Jejunum (tissue), 1 donor: ENCODE measurements around a stretch of chr7.

DNA sequence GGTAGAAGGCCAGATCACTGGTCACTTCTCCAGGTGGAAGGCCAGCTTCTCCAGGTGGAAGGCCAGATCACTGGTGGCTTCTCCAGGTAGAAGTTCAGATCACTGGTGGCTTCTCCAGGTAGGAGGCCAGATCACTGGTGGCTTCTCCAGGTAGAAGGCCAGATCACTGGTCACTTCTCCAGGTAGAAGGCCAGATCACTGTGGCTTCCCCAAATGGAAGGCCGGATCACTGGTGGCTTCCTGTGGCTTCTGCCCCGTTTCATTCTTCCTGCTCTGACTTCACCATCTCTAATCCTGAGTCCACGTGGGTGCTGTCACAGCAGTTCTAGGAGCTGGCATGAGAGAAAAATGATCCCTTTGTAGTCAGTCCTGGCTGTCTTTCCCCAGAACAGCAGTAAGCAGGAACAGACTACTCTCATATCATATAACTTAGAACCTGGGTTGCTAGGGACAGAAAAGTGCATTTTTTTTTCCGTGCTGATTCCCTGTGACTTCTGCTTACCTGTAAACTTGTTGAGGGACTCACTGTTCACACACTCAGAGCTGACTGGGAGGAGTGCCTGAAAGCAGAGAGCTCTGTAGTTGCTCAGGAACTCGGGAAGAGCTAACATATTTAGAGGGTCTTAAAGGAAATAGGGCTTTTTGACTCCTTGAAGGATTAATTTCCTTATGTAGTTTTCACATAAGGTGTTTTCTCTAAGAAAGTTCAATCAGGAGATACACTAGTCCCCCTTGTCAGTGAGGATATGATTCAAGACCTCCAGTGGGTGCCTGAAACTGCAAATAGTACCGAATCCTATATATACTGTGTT is 91.0 kb downstream of the ACTR3B start:
- PRO-cap = no peak

GRCh38 chr7:152851792-152852404 is 92.3 kb downstream of the ACTR3B start:
- PRO-cap = no peak

DNA sequence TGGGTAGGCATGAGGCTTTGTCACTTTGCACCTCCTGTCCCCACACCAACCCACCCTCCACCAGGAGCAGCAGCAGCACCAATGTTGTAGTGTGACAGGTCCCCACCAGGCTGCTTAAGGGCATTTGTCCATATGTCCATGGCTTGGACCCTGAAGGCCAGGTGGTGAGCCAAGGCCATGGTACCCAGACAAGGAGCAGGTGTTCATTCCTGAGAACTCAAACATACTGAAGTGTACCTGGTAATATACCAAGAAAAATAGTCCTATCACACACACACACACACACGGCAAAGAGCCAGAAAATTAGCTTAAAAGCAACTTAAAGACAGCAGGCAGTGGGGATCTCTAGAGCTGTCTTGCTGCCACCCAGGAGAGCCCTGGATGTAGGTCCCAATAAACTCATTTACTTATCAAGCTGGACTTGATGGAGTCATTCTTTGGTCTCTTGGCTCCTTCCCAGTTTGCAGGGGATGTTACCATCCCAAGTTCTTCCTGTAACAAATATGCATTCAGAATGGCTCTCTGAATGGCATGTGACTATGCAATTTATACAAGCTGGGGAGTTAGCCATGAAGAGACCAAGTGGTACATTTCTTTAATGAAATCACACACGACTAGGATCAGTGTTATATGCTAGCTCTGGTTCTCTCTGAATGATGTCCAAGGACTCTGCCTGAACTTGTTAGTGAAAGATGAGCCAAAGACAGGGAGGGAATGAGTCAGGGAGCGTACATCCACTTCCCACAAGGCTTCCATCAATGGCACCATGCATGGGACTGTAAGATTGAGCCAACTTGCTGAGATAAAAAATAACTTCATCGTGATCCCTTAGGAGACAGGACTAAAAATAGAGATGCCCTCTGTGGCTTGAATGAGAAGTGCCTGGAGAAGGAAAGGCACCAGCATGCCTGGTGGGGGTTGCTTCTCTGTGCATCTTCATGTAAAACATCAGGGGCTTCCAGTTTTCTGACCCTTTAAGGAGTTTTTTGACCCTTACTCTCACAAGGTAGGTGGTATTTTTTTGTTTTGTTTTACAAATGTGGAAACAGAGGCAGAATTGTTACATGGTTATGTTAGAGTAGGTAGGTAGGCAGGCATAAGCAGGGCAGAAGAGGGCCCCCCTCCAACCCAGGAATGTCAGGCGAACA is 629.5 kb downstream of the ACTR3B start:
- PRO-cap = no peak

- PRO-cap = no peak
Measured at GRCh38 chr7:153886217-153886744, 165.9 kb upstream of the DPP6 start.

DNA sequence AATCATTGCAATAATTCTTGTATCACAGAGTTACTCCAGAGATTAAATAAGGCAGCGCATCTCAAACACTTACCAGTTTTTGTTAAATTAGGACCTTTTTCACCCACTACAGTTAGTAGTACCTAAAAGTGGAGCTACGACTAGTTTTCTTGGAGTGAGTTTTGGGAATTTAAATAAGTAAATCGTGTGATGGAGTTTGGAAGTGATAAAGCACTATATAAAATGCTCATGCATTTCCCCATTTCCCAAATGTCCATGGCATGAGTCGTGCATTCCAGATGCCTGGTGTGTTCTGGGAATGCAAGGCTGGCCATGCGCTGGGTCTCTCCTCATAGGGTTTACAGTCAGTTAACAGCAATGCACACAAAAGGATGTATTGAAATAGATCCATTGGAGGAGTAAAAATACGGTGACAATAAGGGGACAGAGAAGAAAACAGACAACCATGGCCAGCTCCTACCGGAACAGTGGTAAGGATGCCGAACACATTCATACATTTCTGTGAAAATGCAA is 149.8 kb downstream of the DPP6 start:
- PRO-cap = no peak

DNA sequence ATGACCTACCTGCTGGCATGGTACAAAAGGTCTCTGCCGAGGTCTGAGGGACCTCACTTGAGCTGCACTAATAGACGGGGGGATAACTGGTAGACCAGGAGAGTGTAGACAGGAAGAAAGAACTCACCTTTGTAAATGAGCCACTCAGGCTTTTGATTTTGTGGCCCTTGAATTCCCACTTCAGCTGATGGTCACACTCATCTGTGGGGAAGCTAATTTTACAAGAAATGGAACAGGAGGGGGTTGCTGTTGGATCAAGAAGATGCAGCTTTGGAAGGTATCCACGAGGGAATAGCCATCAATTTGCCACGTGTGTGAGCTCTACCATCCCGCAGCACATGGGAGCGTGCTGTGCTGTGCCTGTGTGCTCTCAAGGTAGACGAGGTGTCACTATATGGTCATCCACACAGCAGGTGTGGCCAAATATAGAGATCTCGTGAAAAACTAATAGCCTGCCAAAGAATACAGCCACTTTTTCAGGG is 279.2 kb downstream of the DPP6 start:
- PRO-cap = no peak

DNA sequence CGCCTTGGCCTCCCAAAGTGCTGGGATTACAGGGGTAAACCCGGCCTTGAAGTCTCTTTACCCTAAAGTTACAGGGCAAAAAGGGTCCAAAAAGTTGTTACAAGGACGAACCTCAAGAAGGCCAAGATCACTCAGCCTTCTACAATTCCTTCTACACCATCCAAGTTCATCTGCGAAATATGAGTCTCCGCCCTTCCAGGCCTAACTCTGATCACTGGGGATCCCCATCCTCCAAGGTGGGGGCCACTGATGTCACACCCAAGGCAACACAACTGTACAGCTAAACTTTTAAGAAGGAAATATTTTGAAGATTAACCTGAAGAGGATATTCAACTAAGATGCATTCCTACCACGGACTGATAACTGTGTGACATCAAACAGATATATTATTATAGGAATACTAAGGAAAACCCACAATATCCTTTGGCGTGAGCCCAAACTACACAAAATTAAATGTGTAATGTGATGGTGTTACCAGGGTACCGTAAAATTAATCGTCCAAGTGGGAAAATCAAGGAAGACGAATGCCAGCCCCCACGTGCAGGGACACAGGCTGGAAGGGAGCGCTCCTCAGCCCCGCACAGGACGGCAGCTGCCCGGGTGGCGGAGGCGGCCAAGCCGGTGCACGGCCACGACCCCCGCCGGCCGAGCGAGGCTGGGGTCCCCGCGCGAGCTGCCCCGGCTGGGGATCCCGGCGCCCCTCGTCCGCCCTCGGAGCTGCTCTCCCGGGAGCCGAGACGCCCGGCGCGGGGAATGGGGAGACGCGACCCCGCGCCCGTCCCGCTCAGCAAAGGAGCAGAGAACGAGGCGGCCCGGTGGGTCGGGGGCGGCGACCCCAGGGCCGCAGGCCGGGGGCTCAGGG is 949 bp downstream of the PAXIP1 start:
- PRO-cap = no peak

DNA sequence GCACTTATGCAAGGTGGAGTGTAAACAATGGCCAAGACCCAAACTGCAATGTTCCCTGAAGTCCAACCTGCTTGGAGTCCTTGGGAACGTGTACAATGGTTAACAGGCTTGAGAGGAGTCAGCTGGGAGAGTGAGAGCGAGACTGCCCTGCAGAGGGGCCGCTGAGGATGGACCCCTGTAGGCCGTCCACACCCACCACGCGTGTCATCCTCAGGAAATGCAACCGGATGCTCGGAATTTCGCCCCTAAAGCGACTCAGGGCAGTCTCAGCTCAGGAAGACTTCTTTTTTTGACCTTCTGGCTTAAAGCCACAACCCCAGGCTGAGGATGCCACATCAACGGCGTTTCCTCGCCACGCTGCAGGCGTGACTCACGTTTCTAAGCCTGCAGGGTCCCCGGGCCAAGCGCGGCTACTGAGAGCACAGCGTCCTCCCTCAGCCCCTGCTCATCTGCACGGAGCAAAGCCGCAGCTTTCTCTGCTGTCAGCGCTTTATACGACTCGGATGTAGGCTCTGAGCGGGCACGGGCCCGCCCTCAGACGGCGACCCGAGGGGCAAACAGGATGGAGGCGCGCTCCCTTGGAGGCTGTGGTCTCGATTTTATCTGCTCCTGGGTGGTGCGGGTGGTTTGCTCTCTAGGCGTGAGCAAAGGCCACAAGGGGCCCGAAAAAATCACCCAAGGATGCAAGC is 877 bp upstream of the INSIG1 start:
- PRO-cap = unidirectional peak, plus-strand start at position 389 of the sequence; bidirectional peak, plus-strand start at position 538 of the sequence, minus-strand start at position 447 of the sequence

DNA sequence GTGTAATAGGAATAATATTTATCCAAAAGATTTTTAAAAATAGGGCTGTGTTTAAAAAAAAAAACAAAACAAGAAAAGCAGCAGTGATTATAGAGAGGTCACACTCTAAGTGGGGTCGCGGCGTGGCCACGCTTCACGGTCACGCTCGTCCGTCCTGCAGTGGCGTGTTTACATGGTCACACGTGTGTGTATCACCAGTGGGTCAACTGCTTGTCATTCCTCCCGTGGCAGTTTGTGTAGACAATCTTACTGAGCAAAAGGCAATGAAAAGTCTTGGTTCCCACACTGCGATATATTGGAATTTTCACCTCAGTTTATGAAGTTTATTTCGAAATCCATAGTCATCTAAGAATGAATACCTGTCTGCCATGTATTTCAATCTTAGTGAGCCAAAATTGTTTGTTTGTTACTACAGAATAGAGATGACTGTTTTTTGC is 11.0 kb downstream of the INSIG1 start:
- PRO-cap = no peak

DNA sequence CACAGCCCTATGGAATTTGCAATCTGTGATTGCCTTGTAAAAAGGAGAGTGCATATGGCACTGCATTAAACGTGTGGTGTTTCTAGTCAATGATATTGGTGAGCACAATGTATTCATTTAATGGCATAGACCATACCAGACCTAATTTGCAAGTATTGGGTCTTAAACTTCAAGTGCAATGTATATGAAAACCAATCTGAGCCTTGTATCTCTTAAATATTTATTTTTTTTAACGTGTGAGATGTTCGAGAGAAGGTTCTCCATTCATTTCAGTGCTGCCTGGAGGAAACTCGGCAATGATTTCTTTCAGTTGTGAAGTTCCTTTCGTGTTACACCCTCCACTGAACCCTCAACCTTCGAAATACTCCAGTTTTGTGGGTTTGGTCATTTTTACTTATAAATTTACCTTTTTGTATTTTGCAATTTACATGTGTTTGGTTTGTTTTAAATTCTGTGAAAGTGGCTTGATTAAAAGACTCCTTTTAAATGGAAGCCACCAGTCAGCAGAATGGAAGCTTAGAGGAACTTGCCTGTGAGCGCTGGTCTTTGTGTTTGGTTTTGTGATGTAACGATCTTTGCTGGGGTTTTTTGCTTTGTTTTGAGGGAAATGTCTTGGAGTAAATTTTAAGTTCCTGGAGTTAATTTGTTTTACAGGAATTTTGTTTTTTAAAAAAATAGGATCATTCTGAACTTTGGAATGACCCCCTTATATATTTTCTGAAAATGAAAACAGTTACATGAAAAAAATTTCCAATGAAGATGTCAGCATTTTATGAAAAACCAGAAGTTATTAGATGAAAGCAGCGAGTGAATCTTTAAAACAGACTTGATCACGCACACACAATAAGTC is 11.7 kb downstream of the INSIG1 start:
- PRO-cap = no peak

- PRO-cap = no peak
Measured at GRCh38 chr7:155638411-155638817, 6.0 kb upstream of the RBM33 start.

DNA sequence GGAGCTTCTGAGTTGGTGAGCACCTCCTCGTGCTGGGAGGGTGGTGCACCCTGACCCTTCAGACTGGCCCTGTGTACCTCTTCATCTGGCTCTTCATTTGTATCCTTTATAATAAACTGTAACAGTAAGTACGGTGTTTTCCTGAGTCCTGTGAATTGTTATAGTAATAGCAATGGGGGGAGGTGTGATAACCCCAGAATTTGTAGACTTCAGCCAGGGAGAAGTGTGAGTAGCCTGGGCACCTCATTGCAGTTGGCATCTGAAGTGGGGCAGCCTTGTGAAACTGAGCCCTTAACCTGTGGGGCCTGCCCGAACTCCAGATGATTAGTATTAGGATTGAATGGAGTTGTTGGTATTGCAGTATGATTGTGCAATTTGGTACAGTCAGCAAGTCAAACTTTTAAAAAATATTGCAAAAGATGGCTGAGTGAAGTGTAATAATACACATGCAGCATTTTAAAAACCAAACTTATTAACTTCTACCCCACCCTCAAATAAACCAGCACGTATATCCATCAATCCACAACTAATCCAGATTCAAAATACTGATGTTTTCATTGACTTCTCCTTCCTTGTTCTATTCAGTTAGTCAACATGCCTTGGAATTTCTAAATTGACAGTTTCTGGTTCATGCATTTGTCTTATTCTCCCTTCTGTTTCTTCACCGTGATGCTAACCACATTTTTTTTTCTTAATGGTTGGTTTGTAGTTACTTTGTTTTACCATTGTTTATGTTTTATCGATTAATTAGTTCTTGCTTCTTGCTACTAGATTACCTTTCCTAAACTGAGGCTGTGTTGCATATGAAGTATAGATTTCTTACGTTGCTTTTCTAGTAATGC is 9.4 kb downstream of the RBM33 start:
- PRO-cap = no peak

GRCh38 chr7:155698207-155698828 is 53.9 kb downstream of the RBM33 start:
- PRO-cap = no peak

GRCh38 chr7:155808879-155809354 is 3.3 kb downstream of the SHH start:
- PRO-cap = bidirectional peak, plus-strand start at chr7:155809217, minus-strand start at chr7:155809138

DNA sequence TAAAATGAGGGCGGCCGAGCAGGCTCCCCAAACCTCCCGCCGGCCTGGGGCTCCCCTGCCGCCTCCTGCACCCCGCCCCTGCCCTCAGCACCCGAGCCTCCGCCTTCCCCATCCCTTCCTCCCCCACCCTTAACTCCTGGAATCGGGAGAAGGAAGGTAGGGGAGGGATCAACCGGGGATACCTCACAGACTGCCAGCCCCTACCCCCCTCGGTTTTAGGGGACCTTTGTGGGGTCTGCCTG is 3.0 kb downstream of the SHH start:
- PRO-cap = bidirectional peak, plus-strand start at position 132 of the sequence, minus-strand start at position 64 of the sequence

DNA sequence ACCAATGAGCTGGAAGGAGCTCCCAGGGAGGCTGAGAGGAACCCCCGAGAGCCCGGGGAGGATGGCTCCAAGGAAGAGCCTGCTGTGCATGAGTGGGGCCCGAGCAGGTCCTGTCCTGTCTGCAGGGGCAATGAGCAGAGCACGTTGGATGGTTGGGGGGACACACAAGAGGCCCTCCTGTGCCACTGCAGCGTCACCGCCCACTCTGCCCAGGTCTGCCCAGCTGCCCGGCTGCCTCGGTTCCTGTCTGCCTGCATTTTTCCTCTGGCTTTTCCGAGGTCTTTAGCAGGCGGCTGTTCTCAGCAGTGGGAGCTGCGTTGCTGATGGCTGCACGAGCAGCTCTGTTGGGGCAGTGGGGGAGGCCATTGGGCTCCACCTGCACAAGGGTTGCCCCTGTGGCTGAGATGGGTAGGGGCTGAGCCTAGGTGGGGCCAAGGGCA is 141.4 kb upstream of the SHH start:
- PRO-cap = no peak

- PRO-cap = no peak
Measured at GRCh38 chr7:156673785-156674745, 33.5 kb downstream of the RNF32 start.

GRCh38 chr7:156756278-156756850 is 115.8 kb downstream of the RNF32 start:
- PRO-cap = no peak

DNA sequence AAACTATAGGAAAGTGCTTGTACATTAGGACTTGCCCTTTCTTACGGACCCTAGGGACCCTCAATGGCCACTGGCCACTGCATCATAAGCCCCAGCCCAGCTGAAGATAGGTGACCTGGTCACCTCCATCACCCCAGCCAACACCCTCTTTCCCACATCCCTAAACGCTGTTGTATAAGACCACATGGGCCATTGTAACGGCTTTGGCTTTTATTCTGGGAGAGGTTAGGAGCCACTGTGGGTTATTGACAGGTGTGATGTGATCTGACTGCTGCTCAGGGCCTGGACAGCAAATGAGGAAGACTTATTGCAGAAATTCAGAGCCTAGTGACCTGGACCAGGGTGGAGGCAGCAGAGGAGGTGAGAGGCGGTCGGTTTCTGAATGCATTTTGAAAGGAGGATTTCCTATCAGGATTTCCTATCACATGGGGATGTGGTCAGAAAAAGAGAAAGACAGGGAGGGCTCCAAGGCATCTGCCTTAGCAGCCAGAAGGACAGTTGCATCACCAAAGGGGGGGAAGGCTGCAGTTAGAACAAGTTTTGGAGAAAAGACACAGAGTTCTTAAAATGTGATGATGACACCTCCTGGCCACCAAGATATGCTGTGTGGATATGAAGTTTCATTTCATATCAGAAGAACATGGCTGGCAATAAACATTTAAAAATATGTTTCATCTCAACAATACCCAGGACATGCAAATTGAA is 2.3 kb upstream of the LMBR1 start:
- PRO-cap = no peak

GRCh38 chr7:156942518-156943152 is 6.9 kb upstream of the NOM1 start:
- PRO-cap = no peak